ENCODE measurements around a stretch of chr3.

DNA sequence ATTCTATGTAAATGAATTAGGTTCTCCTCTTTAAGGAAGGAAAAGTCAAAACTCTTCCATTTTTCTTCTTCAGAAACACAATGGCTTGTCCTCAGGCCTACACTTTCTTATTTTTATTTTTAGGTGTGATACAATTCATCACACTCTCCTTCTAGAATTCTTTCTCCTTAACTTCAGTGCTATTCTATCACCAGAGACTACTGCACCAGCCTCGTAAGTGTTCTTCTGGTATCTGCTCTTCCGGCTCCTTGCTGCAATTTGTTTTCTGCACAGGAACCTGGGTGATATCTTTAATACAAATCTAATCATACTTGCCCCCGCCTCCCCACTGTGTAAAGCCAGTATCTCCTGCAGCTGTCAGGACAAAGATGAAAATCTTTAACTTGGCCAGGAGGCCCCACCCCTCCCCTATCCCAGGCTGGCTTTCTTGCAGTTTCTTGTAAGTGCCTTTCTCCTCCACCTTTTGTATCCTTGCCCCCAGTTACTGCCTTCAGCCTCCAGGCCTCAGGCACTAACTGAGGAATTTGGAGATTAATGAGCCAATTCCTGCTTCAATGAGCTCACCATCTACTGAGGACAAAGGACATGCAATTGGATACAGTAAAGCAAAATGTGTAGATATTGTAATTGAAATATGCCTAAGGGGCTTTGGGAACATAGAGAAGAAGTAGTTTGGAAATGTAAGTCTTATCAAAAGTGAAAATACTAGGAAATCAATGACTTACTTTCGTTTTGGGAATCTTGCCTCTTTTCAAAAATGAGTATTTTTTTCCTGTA is 6.6 kb downstream of the GCSAM start:
- PRO-cap: no peak

GRCh38 chr3:112127597-112128187 is 5.4 kb downstream of the GCSAM start:
- PRO-cap: no peak

DNA sequence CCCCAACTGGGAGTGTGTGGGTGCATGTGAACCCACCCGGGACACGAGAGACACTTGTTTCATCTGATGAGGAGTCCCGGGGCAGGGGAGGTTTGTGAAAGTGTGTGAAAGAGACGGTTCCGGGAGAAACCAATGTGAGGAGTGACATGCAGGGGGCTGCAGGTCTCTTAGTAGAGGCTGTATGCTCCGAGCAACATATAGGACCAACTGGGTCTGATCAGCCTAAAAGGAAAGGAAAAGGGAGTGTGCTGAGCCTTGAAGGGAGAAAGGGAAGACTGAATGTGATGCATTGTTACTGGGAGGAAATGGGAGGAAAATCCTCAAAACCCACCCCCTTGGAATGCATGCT is 8.9 kb upstream of the SLC9C1 start:
- PRO-cap: bidirectional peak, plus-strand start at position 132 of the sequence, minus-strand start at position 68 of the sequence; bidirectional peak, plus-strand start outside the sequence, minus-strand start at position 209 of the sequence

DNA sequence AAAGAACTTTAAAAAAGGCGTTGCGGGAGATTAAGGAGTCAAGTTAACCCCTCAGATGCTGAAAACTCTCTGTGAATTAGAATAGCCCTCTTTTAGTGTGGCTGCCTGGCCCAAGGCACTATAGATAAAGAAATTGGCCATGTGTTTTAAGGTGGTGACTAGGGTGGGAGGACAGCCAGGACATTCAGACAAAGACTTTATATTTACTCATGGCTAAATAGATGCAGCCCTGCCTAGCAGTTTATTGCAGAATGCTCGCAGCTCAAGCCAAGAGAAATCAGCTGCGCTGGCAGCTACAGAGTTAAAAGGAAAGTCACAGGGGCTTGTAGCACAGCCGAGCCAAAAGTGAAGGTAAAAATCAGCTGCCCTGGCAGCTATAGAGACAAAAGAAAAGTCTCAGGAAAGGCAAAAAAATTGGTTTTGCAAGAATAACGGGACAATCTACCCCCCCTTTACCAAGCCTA is 9.4 kb upstream of the SLC9C1 start:
- PRO-cap: bidirectional peak, plus-strand start at position 270 of the sequence, minus-strand start outside the sequence; unidirectional peak, plus-strand start at position 331 of the sequence; bidirectional peak, plus-strand start at position 377 of the sequence, minus-strand start at position 347 of the sequence

DNA sequence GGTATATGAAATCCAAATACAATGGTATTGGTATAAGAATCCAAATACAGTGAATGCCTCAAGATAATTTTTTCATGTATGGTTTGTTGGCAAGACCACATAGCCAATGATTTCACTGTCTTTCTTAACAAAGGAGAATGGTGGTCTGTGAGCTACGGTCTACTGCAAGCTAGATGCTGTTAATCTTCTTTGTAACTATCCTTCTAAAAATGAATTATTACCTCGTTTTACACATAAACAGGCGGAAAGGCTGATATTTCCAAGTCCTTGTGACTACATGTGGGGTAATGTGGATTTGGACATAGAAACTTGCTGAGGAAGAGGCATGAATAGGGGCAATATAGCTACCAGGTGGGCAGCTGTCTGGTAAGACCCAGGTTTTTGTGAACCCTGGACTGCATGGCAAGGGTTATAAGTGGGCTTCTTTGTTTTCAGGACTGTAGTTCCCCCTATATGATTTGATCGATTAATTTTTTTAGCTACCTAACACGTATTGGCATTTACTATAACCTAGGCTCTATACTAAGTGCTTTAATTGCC is 1.1 kb downstream of the CD200 start:
- PRO-cap: bidirectional peak, plus-strand start at position 127 of the sequence, minus-strand start outside the sequence

DNA sequence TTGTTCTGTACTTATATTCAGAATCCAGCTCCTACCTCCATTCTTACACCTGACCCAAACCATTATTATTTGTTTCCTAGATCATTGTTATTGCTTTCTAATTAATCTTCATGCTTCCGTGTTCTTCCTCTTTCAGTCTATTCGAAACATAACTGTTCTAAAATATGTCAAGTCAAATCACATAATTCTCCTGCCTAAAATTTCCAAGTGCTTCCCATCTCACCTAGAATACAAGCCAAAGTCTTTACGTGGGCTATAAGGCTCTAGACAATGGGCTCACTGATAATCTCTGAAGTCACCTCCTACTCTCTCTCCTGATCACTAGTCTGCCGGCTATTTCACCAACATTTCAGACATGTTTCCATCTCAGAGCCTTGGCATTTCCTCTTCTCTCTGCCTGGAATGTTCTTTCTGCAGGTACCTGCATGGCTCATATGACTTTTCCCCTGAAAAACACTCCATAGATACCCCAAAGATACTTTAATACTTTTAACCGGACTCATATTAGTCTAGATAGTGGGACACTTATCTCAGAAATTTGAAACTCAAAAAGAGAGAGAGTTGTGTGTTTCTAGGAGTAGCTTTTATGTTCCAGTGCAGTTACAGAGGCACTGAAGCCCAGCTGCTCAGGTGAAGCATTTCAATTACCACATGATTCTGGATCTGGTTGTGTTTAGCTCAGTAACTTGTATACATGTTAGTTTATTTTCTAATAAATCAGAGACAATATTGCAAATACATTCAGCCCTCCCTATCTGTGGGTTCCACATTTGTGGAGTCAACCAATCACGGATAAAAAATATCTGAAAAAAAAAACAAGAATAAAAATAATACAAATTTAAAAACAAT is 32.7 kb downstream of the CD200 start:
- PRO-cap: no peak

DNA sequence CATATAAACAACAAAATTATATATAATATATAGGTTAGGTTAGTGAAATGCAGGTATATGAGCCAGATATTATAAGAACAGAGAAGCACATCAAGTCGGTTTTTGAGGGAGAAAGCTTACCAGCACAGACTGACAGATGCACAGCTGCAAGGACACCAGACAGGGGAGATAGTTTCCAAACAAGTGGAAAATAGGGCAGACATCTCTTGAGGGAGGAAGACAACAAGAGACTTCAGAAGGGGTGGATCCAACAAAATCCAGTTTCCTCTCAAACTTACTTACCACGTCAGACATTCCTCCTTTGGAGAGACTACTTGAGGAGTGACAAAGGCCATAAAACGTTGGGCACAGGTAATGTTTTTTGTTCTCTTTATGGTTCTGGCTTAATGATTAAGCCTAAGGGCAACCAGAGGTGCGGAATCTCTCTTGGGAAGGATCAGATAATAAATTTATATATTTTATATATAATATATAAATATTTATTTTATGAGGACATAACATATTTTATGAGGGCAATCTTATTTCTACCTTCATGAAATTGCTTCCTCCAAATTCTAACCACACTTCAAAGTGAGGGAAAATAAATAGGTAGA is 76.1 kb downstream of the CD200 start:
- PRO-cap: no peak

DNA sequence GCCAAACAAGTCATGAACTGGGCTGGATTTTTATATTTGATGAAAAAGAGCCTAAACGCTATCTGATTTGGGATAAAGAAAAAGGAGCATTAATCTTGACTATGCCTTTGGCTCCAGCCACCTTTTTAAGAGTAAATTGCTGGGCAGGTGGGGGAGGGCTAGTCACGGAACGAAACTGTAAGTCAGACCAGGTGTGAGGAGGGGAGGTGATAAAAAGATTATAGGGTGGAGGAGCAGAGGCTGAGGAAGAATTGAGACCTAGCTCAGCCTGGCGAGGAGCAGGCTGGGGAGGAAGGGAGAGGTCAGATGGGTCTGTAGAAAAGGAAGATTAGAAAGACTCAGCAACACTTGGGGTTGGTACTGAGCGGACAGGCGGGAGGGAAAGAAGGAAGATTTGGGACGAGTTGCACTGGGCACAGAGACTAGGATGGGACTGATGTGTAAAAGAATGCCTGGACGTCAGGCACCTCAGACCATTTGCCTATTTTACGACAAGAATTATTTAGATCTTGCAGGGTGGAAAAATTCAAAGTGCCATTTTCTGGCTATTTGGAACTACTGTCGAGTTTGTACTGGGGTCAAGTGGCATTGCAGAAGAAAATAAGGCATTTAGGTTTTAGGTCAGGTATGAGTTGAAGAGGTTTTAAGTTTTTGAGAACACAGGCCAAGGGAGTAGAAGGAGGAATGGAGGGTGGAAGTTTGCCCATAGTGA is 77.8 kb downstream of the BTLA start:
- PRO-cap: no peak

DNA sequence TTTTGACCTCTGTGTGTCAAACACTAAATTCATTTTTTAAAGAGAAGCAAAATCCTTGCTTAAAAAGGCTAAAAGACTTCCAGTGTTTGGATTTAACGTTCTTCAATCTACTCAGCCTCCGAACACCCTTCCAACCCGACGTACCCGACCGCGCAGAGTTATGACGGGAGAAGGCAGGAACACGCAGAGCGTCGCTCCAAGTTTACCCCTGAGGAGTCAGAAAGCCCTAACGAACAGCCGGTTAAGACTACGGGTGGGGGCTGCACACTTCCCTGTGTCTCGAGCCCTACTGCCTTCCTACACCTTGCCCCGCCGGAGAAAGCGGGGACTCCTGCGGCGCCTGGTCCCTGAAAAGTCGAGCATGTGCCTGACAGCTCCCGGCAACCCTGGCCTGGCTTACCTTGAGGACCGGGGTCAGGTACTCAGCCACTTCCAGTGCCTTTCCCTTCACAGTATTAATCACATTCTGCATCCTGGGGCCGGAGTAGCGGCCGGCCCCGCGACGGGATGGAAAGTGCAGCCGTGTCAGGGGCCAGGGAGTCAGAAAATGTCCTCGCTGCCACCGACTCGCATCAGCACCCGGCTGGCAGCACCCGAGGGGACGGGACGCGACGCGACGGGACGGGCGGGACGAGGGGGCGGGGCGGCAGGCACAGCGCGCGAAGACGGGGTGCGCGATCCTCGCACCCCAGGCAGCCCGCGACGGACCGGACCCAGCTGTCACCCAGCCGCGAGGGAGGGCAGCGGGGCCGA is 529 bp downstream of the ATG3 start:
- PRO-cap: bidirectional peak, plus-strand start at position 263 of the sequence, minus-strand start at position 162 of the sequence; bidirectional peak, plus-strand start at position 462 of the sequence, minus-strand start at position 548 of the sequence

DNA sequence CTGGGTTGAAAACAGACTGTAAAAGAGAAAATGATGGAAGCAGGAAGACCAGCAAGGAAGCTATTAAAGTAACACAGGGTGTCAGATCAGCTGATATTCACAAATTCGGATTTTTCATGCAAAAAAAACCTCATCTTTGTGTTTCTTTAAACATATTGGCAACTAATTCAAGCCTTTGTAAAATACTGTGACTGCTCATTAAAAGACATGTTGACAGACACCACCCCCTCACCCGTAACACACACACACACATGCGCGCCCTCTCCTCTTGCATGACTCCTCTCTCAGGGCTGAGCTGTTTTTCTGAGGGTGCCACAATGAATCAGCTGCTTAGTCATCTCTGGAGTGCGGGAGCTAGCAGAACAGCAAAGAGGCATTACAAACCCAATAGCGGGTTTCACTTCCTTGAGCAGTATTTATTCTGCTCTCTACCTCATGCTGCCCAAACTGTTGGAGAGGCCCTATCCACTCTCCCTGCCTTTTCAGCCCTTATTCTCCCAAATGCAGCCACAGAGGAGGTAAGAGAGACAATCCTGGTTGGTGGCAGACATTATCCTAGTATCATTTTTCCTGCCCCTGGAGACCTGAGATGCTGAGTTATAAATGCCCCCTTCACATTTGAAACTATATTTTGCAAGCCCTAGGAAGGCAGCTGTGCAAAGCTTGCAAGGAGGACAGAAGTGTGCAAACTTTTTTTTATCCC is 35.9 kb upstream of the CCDC80 start:
- PRO-cap: no peak

GRCh38 chr3:112794508-112795067 is 52.1 kb downstream of the CD200R1L start:
- PRO-cap: no peak

GRCh38 chr3:113212258-113212906 is 1.0 kb downstream of the BOC start:
- PRO-cap: no peak

- PRO-cap: no peak
These were observed 10.6 kb downstream of the BOC start for GRCh38 chr3:113221951-113222447.

DNA sequence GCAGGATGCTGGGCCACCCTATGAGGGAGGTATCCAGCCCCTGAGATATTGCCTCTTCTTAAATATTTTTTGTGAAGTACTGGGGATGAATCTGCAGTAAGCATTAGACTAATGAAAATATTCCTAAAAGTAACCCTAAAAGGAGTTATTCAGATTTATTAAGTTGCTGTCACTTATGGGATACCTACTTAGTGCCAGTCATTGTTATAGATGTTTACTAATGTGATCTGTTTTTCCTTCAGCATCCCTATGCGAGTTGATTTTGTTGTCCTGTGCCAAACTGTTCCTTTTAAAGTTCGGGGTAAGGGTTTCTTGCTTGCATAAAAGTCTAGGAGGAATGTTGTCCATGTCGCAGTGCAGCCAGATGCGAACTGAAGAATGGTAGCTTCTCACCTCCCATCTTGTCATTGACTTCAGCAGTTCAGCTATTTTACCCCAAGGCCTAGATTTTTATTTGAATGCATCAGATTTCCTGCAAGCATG is 21.3 kb downstream of the BOC start:
- PRO-cap: no peak

- PRO-cap: no peak
These were observed 50.2 kb downstream of the BOC start for GRCh38 chr3:113261430-113262064.

DNA sequence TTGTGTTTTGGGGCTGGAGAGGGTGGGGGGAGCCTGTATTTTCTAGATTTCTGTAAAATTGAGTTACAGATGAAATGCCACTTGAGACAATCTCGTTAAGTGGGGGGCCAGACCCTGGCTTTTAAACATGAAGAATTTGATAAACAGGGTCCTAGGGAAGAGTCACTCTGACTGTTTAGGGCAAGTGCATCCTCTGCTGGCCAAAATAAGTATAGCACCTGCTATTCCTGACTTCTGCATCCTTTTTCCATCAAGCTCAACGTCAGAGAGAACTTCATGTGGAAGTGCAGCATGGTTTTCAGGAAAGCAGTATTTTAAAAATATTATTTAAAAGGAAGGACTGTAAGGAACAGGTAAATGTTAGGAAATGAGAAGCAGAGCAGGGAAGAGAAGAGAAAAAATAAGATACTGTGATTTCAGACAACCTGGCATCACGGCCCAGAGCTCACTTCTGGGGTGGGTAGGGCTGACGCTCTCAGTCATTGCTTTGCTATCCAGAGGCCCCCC is 76.8 kb downstream of the BOC start:
- PRO-cap: no peak

- PRO-cap: no peak
These were observed 1.1 kb downstream of the USF3 start for GRCh38 chr3:113695260-113695781.

DNA sequence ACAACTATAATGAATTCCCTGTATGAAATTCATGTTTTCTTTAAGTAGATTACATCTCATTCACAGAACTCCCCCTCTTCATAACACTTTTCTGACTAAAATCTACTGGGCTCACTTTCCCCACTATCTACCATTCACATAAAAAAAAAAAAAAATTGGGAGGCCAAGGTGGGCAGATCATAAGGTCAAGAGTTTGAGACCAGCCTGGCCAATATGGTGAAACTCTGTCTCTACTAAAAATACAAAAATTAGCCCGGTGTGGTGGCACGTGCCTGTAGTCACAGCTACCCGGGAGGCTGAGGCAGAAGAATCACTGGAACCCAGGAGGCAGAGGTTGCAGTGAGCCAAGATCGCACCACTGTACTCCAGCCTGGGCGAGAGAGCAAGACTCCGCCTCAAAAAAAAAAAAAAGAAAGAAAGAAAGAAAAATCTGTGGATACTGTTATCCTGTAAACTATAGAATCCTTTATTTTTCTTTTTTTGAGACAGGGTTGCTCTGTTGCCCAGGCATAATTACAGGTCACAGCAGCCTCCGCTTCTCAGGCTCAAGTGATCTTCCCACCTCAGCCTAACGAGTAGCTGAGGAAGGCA is 19.6 kb downstream of the NAA50 start:
- PRO-cap: no peak

DNA sequence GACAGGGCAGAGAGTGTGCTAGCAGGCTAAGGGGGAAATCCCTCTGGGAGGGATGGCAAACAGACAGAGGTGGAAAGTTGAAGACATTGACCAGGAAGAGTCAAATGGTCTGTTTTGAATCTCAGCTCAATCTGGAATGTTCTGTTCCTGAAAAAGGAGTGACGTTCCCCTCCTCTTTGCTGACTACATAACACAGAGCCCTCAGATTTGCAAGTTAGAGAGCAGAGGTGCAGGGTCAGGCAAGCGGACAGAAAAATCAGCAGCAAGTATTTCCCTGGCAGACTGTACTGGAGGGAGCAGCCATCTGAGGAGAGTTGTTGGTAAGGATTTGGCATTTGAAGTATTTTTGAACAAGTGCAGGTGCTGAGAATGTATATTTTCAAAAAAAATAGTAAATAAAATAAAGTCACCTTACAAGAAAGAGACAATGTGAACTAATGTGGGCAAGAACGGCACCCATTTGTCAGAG is 17.7 kb downstream of the ZNF80 start:
- PRO-cap: no peak

DNA sequence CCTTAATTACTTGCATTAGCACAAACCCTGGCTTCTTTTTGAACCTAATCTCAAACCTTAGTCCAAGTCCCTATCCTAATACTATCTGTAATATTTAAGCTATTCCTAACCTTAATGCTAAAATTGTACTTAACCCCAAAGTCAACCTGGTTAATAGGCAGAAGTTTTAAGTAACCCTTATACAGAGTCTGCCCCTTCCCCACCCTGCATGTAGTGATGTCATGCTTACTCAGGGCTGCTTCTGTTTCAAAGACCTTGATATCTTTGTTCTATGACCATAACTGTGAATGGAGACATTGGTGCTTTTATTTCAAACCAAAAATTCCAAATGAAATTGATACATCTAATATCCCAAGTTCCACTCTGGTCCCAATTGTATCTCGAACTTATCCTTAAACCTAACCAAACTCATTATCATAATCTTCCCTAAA is 4.1 kb downstream of the TIGIT start:
- PRO-cap: no peak

All from endothelial cell (in vitro differentiated cells).